ENCODE measurements around the genes CCDC81 and RAB38.

DNA sequence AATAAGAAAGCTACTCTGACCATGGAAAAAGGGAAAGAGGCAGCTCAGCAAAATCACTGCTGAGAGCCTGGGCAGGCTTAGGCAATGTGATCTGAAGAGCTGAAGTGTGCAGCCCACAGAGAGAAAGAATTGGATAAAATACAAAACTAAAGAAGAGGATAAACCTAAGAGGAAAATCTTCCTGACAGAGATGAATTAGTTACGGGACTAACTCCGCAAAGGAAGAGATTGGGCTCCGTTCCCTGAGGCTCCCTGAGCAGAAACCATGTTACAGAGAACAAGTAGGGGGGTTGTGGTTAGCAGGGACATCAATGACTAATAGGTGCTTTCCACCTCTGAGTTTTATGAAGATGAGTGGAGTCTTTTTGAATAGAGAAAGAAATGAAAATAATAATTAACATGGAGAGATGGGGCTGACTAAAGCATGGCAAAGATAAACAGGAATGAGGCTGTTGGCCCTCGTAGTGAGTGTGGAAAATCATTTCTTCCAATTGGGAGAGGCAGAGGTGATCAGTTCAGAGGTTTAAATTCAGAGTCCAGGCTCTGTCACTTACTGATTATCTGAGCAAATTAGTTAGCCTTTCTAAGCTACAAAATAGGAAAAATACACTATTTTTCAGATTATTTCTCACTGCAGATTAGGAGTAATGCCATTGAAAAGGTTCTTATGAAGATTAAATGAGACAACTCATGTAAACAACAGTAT, 47.5 kb upstream of the PICALM start:
- RRBS: no CpG with 5 or more reads among the region's 4 CpGs

GRCh38 chr11:86245742-86246273, 1.3 kb downstream of the EED start:
- RRBS: no CpG with 5 or more reads among the region's 21 CpGs

- RRBS: 81% methylated on average over 6 of the region's 30 CpGs
Observed at GRCh38 chr11:86374543-86375145, at the start of gene CCDC81. Gene CCDC81, plus strand, starts transcription at chr11:86374887.

DNA sequence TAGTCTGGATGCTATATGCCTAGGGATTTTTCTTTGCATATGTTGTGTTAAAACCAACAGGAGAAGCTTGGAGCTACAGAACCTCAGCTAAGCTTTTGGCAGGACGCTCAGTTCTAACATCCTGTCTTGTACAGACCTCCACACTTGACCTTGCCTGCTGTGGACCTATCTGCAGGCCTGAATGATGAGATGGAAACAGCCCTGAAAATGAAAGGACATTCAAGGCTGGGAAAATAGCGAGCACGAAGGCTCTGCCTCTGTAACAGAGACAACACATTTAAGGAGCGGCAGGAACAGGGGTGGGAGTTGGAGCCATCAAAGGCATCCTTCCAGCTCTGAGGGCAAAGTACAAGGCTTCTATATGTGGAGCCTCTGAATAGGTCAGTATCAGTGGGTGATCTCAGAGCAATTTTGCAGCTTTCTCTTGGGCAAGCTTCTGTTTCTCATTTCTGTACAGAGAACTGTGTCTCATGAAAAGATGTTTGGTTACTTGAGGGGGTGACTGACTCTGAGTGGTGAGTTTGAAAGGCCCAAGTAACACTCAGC, 101.4 kb downstream of the CCDC81 start:
- RRBS: no CpG with 5 or more reads among the region's 4 CpGs

DNA sequence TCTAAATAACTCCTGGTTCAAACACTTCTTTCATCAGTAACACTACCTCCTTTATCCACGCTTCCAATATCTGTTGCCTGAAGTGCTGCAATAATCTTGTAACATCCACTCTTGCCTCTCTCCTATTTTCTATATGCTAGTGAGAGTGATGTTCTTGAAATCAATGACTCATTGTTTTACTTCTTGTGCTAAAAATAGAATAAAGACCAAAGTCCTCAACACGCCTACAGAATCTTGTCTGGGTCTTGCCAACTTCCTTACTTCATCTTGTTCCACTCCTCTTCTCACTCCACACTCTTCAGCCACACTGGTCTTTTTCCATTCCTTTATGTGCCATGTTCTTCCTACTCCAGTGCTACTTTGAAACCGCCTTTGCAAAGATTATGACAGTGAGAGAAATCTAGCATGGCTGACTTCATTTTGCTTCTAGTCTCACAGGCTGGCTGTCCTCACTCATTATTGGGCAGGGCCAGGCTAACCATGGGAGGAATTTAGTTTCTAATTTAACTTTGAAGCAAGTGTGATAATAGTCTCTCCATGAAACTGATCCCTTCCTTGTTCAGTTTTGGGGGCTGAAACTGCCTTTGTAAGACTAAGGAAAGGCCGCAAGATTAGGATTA, 136.5 kb downstream of the CCDC81 start:
- RRBS: no CpG with 5 or more reads among the region's 4 CpGs

DNA sequence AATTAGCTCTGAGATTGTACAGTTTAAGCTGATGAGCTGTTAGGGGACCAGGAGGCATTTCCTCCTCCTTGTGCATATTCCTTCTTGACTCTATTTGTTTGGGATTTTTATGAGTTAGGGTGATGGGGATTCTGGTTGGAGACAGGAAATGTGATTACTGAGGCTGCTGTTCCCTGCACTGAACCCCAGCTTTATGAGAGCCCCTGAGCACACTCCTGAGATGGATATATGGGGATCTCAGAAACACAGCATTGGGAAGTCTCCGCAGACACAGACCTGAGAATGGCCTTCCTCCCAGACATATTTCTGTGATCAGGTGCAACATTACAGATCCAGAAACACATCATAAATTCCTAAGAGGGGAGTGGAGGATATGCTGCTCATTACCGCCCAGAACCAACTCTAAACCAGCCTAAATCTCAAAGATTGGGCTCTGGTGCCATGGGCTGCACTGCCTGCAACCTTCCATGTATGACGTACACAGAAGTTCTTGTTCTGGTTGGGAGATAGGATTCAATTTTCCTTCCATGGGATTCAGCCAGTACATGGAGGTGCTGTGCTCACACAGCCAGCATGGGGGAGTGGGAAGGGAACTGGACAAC, 195.7 kb downstream of the CCDC81 start:
- RRBS: no CpG with 5 or more reads among the region's 3 CpGs

- RRBS: no CpG with 5 or more reads among the region's 2 CpGs
Observed at GRCh38 chr11:86814577-86815047, 14.3 kb downstream of the PRSS23 start.

DNA sequence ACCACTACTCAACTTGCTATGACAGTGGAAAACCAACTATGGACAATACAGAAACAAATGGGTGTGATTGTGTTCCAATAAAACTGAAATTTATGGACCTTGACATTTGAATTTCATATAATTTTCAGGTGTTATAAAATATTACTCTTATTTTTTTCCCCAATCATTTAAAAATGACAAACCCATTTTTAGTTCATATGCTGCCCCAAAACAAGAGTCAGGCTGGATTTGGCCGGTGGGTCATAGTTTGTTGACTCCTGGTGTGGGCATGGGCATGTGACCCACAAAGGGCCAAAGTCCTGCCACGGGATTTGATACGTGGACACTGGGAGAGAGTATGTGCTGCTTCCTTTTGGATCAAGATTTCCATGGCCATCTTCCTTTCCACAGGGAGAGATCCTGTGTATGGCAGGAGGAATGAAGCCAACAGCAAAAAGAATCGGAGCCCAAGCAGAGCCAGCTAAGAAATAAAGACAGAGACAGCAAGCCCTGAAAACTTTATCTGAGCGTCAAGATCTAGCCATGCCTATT, 26.9 kb upstream of the FZD4 start:
- RRBS: no CpG with 5 or more reads among the region's 5 CpGs

GRCh38 chr11:86982675-86983353, 27.6 kb upstream of the FZD4 start:
- RRBS: no CpG with 5 or more reads among the region's 6 CpGs

DNA sequence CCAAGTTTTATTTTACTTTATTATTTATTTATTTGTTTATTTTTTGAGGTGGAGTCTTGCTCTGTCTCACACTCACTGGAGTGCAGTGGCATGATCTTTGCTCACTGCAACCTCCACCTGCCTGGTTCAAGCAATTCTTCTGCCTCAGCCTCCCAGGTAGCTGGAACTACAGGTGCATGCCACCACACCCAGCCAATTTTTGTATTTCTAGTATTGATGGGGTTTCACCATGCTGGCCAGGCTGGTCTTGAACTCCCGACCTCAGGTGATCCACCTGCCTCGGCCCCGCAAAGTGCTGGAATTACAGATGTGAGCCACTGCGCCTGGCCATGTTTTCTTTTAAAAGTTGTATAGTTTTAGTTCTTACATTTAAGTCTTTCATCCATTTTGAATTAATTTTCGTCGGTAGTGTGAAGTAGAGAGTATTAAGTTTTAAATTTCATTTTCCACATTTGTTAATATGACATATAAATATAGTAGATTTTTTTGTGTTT, 41.3 kb downstream of the TMEM135 start:
- RRBS: no CpG with 5 or more reads among the region's 6 CpGs

- RRBS: no CpG with 5 or more reads among the region's 5 CpGs
Observed at GRCh38 chr11:87358390-87358792, 320.7 kb downstream of the TMEM135 start.

DNA sequence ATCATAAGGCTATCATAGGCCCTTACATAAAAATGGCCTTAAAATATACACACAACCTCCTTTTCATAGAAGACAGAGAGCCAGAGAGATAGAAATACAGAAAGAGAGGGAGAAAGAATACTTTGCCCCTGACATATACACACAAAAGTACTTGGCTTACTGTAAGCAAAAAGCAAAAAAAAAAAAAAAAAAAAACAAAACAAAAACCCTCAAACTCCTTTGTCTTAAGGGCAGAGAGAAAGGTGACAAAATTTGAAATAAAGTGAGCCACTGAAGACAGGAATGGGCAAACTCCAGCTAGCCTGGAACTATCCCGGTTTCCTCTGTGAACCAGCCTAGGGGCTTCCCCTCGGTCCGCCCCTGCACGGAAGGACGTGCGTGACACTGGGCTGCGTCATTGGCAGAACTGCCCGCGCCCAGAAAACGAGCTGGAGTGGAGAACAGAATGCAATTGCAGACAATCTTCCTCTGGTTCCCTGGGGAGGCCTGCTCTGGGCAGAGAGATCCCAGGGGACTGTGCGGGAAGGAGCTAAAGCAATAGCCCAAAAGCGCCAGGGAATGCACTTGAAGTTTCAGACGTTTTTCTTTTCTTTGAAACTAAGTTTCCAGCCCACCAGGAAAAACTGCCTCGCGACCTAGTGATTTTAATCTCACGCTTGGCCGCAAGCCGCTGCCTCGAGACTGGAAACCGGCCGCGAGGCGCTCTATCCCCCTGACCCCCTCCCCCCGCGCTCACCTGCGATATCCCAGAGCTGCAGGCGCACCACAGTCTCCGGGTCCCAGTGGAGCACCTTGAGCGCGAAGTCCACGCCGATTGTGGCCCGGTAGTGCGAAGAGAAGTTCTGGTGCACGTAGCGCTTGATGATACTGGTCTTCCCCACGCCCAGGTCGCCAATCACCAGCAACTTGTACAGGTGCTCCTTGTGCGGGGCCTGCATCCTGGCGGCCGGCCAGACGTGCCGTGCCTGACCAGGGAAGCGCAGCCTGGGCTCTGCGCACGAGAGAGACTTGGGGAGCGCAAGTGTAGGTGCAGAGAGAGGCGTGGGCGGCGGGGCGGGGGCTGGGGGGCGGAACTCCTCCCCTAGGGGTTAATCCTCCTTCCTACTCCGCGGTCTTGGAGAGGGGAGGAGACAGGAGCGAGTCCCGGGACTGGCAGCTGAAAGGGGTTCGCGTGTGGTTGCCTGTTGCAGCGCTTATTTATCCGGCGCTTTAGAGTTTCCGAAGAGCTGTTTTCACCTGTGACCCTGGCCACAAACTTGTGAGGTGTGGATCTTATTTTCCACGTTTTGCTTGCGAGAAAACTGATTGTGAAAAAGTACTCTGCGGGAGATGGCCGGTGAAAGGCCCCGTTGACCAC, at the start of gene RAB38:
Gene RAB38, minus strand, starts transcription at position 997 of the 1,357 bp plus-strand sequence.
- RRBS: 23% methylated on average over 17 of the region's 67 CpGs

DNA sequence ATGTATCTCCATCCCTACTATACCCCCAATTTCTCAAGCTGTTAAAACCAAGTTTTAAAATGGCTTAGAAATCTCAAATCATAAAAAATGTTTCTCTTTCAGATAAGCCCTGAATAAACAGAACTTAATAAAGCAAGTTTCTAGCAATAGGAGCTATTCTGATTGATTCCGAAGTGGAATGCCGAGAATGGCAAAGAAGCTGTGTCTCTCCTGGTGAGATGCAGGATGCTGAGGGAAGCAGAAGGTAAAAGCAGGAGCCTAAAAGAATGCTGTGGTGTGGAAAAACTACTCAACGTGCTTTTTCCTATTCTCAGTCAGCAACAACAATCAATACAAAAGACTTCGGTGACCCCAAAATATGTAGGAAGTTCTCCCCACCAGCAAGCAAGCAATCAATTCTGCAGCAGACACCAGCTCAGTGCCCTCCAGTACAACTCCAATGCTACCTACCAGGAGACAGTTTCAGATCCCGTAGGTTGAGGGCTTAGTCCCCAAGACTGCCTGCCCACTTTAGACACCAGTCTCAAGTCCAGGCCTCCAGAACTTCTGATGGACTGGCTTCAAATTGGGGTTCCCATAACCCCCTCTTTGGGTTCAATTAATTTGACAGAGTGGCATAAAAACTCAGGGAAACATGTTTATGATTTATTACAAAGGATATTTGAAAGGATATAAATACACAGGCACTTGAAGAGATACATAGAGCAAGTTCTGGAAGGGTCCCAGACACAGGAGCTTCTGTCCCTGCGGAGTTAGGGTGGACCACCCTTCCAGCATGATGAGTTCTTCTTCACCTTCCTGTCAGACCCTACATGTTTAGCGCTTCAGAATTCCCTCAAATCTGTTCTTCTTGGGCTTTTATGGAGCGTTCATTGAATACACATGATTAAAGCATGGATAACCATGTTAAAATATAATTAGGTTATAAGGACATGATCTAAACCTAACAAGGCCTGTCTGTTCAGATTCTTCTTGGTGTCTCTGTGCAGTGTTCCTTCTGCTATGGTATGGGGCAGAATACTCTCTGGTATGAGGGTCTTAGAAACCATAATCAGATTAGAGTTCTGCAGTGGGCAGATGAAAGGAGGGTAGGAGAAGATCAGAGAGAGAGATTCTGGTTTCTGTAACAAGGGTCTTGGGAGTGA, 6.4 kb downstream of the CTSC start:
- RRBS: no CpG with 5 or more reads among the region's 8 CpGs

GRCh38 chr11:90239879-90240784, 17.3 kb upstream of the CHORDC1 start:
- RRBS: no CpG with 5 or more reads among the region's 23 CpGs

- RRBS: no CpG with 5 or more reads among the region's 18 CpGs
Observed at GRCh38 chr11:92169490-92169838, 55.2 kb upstream of the FAT3 start.

GRCh38 chr11:93497979-93498455, 45.2 kb downstream of the SMCO4 start:
- RRBS: no CpG with 5 or more reads among the region's 5 CpGs

DNA sequence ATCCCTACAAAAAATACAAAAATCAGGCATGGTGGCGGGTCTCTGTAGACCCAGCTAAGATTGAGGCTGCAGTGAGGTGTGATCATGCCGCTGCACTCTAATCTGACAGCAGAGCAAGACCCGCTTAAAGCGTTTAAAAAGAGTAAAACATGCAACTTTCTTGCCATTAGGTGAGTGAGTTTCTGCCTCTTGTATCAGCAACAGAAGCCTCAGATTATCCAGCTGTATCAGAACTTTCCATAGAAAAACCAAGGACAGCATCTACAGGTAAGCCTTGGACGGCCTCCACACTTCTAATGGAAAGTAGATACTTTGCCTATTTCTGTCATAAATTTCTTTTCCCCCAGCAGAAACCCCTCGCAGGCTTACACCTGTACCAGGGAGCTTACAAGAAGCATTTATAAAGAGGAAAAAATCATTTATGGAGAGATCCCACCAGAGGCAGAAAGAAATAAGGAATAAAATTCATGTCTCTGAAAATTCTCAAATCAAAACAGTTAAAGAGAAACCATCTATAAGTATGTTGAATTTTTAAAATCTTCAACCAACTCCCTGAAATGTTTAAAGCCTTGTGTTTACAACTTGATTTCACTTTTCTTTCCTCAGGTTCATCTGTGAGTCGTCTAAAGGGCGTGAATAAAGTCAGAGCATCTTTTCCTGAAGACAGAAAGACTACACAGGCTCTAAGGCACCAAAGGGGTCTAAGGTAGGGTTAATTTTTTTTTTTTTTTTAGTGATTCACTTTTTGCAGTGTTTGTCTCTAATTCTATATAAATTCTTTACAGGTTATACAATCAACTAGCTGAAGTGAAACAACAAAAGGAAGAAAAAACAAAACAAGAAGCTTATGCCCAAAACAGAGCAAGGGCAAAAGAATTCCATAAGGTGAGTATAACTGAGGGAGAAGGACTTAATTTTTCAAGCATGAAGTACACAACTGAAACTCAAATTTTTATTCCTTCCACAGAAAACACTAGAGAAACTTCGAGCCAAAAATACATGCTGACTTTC, 11.7 kb downstream of the TAF1D start:
- RRBS: no CpG with 5 or more reads among the region's 9 CpGs

DNA sequence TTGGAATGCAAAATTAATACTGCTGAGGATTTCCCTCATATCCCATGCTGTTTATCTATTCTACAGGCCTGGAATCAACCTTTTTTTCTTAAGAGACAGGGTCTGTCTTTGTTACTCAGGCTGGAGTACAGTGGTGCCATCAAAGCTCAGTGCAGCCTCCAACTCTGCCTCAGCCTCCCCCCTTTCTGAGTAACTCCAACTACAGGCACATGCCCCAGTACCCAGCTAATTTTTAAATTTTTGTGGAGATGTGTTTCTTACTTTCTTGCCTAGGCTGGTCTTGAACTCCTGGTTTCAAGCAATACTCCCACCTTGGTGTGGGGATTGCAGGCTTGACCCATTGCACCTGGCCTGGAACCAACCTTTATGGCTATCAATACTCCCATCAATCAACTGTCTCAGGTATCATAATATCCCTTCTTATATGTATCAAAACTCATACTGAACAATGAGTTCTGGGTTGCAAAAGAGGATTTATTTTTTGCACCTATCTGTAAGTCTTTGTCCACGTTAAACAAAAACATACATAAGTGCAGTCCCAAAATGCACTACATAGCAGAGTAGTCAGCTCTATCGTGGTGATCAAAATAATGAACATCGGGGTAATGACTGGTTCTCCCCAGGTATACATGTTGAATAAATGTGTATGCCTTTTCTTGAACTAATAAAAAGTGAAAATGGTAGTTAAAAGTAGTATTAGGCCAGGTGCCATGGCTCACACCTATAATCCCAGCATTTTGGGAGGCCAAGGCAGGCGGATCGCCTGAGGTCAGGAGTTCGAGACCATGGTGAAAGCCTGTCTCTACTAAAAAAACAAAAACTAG, 6.4 kb downstream of the TAF1D start:
- RRBS: no CpG with 5 or more reads among the region's 6 CpGs

DNA sequence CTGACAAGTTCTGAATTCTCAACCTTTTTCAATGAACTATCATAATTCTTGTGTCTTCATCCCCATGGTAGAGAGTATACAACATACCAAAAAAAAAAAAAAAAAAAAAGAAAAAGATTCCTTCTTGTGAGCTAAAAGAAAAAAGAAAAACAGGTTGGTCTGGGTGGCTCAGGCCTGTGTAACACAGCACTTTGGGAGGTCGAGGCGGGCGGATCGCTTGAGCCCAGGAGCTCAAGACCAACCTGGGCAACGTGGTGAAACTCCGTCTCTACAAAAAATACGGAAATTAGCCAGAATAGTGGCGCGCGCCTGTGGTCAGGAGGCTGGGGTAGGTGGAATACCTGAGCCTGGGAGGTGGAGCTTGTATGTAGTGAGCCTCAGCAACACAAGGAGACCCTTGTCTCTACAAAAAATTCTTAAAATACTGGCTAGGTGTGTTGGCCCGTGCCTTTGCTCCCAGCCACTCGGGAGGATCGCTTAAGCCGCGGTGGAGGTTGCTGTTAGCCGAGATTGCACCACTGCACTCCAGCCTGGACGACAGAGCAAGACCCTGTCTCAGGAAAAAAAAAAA, 1.3 kb downstream of the TAF1D start:
- RRBS: no CpG with 5 or more reads among the region's 17 CpGs

- RRBS: no CpG with 5 or more reads among the region's 1 CpG
Observed at GRCh38 chr11:94591756-94592086, 24.6 kb downstream of the PIWIL4 start.

Data from SK-N-MC (cell line).